Measurements from ENCODE around the genes ZNF518A and ANKRD2.

DNA sequence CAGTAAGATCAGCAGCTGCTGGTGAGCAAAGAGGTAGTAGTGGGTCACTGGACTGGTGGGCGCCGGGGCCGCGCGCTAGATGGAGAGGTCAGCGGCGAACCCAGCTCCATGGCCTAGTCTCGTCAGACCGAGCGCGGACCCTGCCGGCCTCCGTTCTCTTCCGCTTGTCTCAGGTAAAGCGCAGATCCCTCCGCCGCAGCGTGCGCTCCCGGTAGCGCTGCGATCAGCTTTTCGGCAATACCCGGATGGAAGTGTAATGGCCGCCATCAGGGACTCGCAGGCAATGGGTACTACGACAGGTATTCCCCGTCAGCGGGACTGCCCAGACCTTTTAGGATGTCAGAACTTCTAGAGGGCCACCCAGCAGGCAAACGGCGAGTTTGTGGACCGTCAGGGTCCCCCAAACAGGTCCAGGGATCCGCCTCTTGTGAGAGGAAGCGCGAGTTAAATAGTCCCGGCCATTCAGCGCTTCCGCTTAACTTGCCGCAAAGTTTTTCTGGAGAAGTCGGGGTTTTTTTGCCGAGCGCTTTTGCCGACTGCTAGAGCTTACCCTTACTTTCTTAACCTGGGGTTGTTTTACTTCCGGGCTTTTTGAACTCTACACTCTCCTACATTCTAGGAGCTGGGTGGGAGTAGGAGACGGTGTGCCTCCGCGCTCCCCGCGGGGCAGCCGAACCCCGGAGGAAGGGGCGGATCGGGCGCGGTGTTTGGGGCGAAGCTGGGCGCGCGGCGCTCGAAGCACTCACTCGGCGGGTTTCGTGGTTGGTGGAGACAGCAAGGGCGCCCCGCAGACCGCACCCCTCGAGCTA lies at the start of gene ZNF518A:
ZNF518A (plus strand) TSS at position 478 of the 809 bp plus-strand sequence.
- PRO-cap: bidirectional peak, plus-strand start at position 237 of the sequence, minus-strand start at position 142 of the sequence; bidirectional peak, plus-strand start at position 745 of the sequence, minus-strand start at position 679 of the sequence
- RAMPAGE, long total RNA, 2 experiments: start-site peak on the plus strand in 1 of 2 experiments, centred at positions 477 to 676 of the sequence, 8 to 14 reads per replicate

GRCh38 chr10:96151630-96152533 lies 21.8 kb downstream of the ZNF518A start:
- PRO-cap: no peak
- RAMPAGE, long total RNA, 2 experiments: no peak in any of the 2 experiments

DNA sequence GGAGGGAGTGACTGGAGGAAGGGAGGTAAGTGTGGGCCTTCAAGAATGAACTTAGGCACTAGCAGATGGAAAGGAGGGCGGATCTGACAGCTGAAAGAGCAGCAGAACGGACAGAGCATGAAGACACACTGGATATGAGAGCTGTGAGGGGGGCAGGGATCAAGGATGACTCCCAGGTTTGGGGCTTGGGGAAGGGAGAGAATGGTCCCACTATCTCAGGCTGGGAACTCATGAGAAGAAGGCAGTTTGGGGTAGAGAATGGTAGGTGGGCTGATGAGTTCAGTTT lies 12.2 kb upstream of the TM9SF3 start:
- PRO-cap: no peak
- RAMPAGE, long total RNA, 2 experiments: no peak in any of the 2 experiments

DNA sequence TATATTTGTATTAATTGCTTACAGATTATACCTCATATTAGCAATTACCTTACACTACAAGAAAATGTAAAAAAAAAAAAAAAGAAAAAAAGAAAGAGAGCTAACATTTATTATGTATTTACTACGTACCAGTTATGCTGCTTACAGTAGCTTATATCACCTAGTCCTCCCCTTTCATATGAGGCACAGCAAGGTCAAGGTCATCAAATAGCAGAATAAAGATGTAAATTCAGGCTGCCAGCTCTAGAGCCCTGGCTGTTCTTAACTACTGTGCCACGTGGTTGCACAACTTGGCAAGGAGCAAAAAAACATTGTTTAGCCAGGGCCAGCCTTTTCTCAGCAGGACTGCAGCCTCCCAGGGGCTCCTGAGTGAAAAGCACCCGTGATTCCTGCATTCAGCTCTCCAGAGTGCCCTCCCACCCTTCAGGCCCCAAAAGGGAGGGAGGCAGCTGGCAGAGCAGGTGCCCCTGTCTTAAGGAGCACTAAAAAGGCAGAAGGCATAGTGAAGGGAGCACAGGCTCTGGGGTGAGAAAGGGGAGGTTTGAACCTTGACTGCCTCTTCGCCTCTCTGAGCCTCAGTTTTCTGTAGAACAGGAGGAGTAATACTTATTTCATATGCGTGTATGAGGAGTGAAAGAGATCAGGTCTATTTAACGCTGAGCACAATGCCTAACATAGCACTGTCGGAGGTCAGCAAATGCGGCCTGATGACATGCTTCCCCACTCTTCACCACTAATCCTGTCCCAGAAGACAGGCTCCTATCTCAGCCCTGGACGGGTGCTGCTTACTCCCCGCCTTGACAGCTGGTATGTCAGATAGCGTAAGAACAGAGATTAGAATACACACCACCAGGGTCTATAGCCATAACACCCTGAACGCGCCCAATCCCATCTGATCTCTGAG lies 32.0 kb upstream of the TM9SF3 start:
- PRO-cap: no peak
- RAMPAGE, long total RNA, 2 experiments: no peak in any of the 2 experiments

- PRO-cap: no peak
- RAMPAGE, long total RNA, 2 experiments: no peak in any of the 2 experiments
Measured at GRCh38 chr10:96656827-96657351, 63.4 kb downstream of the PIK3AP1 start.

GRCh38 chr10:96676388-96676697 lies 44.0 kb downstream of the PIK3AP1 start:
- PRO-cap: no peak
- RAMPAGE, long total RNA, 2 experiments: no peak in any of the 2 experiments

GRCh38 chr10:96935861-96936318 lies 103.8 kb downstream of the LCOR start:
- PRO-cap: no peak
- RAMPAGE, long total RNA, 2 experiments: no peak in any of the 2 experiments

DNA sequence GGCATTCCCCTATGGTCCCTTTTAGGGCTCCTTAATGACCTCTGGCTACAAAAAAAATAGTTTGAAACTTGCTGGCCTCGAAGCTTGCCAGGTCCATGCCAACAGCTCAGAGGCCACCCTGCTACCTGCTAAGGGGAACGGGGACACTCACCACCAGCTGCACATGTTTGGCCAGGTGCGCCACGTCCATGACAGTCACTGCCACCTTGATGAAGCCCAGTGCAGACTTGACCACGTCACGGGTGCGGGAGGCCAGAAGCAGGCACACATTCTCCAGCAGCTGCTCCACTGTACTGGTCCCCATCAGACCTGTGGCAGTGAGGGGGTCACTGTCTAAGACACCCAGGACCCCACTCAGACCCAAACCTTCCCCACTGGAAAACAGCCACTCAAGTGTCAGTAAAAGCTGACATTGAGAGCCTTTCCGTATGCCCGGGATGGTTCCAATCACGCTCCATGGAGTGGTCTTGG lies 31.8 kb downstream of the RRP12 start:
- PRO-cap: no peak
- RAMPAGE, long total RNA, 2 experiments: no peak in any of the 2 experiments

GRCh38 chr10:97453172-97453683 lies 7.3 kb downstream of the ZDHHC16 start:
- PRO-cap: no peak
- RAMPAGE, long total RNA, 2 experiments: no peak in any of the 2 experiments

DNA sequence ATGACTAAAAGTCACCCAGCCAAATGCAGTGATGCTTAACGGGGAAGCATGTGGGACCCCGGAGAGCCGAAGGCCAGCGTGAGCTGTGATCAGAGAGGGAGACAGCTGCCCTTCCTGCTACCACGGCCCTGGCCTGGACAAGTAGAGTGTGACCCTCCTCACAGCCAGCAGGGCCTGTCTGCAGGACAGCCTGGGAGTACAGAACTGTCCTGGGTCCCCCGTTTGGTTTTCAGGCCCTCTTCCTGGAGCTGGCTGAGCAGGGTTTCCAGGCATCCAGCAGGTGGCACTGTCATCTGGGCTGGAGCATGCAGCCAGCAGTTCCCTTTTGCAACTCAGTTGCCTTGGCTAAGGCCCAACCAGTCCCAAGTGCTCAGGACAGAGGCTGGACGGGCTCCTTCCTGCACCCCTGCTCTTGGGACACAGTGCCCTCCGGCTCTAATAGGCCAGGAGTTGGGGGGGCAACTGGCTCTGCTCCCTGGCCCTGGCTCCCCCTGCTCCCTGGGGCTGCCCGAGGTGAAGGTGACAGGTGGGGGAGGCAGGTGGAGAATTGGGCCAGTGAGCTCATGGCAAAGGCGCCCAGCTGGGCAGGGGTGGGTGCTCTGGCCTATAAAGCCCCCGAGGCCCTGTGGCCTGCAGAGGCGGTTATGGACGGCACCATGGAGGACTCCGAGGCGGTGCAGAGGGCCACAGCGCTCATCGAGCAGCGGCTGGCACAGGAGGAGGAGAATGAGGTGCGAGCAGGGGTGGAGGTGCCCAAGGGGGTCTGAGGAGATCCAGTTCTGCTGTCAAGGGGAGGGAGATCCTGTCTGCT lies at the start of gene ANKRD2:
ANKRD2 (plus strand) TSS at position 635 of the 811 bp plus-strand sequence.
- PRO-cap: unidirectional peak, plus-strand start at position 335 of the sequence; unidirectional peak, plus-strand start at position 359 of the sequence; unidirectional peak, plus-strand start at position 635 of the sequence
- RAMPAGE, long total RNA, 2 experiments: start-site peak on the plus strand in 2 of 2 experiments, centred at positions 392 to 399 of the sequence, 117 to 289 reads per replicate

DNA sequence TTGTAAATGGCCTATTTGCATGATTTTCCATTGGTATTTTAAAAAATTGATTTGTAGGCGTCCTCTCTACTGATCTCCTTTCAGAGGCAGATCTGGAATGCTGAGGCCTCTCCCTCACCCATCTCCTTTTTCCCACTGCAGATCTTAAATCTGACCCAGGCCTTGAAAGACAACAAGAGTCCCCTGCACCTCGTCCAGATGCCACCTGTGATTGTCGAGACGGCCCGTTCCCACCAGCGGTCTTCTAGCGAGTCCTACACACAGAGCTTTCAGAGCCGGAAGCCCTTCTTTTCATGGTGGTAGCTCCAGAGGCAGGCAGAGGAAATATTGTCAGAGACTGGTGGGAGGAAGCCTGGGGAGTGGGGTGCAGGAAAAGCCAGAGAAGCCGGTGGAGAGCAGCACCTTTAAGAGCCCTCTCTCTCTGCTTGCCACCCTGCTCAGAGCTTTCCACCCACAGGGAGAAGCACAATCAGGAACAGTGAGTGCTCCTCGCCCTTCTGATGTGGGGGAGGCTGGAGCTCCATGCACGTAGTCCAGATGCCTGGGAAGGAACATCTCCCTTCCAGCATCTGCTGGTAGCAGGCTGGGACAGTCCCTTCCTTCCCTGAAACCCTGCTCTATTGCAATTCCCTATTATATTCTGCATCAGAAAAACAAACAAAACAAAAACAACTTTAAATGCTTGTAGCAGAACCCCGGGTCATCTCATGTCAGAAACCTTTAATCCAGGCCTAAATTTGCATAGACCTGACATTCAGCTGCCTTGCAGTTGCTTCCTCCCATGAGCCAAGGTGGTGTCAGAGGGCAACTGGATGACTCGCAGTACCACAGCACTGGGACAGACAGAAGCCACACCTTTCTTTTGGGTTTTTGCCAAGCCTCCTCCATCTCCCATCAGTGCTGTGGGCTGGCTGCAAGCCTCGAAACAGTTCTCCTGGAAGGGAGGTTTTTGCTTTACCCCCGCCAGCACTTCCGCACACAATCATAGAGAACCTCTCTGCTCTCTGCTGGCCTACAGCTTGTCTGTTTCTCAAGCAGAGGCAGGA lies 13.3 kb downstream of the AVPI1 start:
- PRO-cap: no peak
- RAMPAGE, long total RNA, 2 experiments: no peak in any of the 2 experiments

DNA sequence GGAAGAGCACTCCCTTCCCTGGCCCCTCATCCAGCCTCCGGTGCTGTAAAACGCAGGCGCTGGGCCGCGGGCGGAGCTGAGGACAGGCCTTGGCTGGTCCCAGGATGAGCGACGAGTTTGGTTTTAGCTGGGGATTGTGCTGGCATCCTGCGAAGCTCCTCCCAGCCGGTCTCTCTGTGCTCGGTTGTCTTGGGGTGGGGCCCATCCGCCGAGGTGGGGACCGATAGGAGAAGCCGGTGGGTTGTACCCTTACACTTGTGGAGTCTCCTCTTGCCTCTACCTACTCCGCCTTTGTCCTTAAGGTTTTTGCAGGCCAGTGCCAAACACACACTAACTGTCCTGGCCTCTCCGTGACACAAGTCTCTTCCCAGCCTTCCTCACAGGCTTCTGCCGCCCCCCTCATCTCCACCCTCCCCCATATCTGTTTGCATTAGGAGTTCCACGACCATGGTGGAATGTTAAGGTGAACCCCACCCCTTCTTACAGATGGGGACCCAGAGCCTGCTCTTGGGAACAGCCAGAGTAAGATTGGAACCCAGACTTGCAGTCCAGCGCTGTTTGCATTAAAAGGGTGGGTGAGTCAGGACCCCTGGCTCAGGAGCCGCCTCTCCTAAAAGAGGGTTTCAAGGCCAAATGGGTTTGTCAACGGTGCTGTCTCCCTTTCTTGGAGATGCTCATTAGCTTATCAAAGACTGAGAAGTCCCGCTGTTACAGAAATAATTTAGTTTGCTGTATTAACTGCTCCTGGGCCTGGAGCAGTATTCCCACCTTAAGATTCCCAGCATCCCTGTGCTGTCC lies 1.5 kb downstream of the MARVELD1 start:
- PRO-cap: bidirectional peak, plus-strand start at position 120 of the sequence, minus-strand start at position 52 of the sequence; bidirectional peak, plus-strand start at position 326 of the sequence, minus-strand start at position 293 of the sequence
- RAMPAGE, long total RNA, 2 experiments: no peak in any of the 2 experiments

DNA sequence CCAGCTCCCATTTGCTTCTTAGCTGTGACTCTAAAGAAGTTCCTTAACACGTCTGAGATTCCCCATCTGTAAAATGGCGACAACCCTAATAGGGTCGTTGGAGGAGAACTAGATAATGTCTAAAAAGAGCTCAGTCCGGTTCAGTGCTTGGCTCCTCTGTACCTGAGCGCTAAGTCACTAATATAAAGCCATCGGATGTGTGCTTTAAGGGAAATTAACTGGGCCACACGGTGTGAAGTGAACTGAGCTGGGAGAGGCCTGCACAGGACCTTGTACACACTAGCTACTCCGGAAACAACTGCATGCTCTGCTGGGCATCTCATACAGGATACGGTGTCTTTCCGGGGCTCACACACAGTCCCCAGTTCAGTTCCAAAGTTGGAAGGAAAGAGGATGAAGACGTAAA lies 456 bp upstream of the ZFYVE27 start:
- PRO-cap: no peak
- RAMPAGE, long total RNA, 2 experiments: no peak in any of the 2 experiments

DNA sequence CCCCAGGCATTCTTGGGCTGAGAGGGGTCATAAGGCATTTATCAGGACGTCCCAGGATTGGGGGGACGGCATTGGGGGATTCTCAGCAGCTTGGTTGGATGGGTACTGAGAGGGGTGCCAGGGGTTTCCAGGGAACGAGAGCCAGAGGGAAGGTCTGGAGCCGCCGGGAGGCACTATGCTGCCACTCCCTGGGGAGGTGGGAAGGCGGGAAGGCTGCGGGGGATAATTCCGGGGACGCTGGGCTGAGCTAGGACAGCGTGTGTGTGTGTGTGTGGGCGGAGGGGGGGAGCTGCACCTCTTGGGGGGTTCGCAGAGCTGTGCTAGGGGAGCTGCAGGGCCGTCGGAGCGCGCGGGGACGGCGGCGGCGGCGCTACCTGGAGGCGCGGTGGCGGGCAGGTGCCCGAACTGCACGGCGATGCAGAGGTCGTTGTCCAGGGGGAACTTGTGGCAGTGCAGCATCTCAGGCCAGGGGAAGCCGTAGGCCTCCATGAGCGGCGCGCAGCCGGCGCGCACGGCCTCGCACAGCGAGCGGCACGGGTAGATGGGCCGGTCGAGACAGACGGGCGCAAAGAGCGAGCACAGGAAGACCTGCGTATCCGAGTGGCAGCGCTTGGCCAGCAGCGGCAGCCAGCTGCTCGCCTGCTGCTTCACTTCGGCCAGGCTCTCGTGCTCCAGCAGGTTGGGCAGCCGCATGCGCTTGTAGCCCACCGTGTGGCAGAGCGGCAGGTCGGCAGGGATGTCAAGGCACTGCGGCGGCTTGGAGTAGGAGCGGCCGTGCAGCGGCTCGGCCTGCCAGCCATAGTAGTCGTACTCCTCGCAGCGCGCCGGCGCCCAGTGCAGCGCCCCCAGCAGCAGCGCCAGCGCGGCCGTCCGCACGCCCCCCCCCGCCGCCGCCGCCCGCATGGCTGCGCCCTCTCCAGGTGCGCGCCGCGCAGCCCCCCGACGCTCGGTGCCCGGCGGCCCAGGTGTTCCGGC lies 581 bp downstream of the SFRP5 start:
- PRO-cap: unidirectional peak, minus-strand start at position 807 of the sequence
- RAMPAGE, long total RNA, 2 experiments: start-site peak on the minus strand in 1 of 2 experiments, centred at positions 575 to 823 of the sequence, 17 to 116 reads per replicate

- PRO-cap: no peak
- RAMPAGE, long total RNA, 2 experiments: no peak in any of the 2 experiments
Measured at GRCh38 chr10:97921640-97922333, 72.1 kb downstream of the GOLGA7B start.

DNA sequence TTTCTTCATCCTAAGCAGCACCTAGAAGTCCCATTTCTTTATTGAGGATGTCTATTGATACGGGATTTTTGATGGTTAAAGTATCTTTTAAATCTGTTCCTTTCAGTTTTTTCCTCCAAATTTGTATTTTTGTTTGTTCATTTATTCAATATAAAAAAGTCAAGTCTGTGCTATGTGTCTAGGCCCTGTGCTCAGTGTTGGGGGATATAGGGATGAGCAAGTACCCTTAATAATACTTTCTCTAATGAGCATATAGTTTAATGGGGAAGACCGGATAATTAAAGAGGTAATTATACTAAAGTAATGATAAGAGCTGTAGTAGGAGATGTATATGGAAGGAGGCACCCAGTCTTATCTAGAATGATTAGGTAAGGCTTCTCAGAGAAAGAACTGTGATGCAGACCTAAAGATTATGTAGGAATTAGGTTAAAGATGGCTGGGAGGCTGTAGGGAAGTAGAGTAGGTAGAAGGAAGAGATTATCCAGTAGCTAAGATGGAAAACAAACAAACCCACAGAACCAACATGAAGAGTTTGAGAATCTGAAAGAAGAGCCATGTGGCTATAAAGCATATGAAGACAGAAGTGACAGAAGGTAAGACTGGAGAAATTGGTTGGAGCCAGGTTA lies 50.7 kb downstream of the R3HCC1L start:
- PRO-cap: no peak
- RAMPAGE, long total RNA, 2 experiments: no peak in any of the 2 experiments

DNA sequence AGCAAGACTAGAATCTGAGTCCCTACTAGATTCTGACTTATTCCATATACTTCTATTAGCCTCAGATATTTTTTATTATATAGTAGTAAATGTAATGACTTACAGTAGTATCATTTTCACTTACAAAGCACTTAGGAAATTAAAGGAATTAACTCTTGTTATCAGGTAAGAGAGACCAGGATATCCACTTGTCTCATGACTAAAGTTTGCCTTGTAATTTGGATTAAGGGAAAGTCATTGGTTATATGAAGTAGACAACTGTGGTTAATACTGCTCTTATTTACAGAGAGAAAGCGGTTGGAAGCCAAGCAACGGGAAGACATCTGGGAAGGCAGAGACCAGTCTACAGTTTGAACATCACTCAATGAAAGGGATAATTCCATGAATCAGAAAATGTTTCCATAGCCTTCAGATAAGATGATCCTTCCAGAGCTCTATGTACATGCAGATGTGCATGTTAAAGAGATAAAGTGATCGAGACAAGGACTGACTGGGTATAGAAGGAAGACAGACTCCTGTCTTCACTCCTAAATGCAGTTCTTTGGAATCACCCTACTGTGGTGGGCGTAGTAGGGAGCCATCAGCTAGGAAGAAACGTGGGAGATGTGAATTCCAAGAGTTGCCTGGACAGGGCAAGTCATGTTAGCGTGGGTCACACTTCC lies 24.1 kb downstream of the LOXL4 start:
- PRO-cap: no peak
- RAMPAGE, long total RNA, 2 experiments: no peak in any of the 2 experiments

- PRO-cap: no peak
- RAMPAGE, long total RNA, 2 experiments: no peak in any of the 2 experiments
Measured at GRCh38 chr10:98253549-98253955, 14.4 kb downstream of the LOXL4 start.

DNA sequence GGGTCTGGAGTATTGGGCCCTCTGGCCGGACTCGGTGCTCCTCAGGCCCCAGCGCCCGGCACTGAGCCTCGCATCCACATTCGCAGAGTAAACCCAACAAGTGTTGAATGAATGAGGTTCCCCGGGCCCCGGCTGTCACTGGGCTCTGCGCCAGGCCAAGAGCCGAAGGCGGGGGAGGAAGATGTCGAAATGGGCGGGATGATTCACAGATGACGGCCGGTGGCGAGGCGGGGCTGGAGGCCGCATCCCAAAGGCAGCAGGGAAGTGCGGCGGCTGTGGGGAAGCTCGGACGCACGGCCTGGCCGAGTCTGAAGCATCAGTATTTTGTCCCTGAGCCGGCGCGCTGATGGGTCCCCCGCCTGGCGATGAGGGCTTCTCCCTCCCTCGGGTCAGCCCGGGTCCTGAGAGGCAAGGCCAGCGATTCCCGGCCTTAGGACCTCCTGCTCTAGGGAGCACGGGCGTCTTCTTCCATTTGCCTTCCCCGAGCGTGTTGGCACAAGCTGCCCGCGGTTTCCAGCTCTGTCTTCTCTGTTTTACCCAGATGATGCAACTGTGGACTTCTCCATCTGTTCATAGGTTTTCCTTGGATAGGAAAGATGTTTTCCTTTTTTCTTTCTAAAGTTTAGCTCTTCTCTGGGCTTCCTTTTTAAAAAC lies 1.1 kb upstream of the SLC25A28 start:
- PRO-cap: bidirectional peak, plus-strand start at position 259 of the sequence, minus-strand start at position 149 of the sequence; bidirectional peak, plus-strand start at position 461 of the sequence, minus-strand start at position 492 of the sequence
- RAMPAGE, long total RNA, 2 experiments: no peak in any of the 2 experiments

DNA sequence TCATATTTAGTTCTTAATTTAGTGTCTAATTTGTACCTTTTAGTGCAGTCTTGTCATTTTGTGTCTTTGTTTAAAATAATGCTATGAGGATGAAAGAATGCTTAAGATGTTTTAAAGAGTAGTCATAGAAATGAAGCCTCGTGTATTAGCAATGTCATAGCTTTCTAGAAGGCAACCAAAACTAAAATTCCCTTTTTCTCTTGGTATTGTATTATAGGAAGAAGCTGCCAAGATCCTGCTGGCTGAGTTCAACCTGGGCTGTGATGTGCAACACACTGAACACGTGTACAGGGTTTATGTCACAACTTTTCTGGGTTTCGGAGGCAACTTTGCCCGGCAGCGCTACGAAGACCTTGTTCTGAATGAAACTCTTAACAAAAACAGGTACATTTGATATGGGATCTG lies 36.2 kb downstream of the COX15 start:
- PRO-cap: no peak
- RAMPAGE, long total RNA, 2 experiments: no peak in any of the 2 experiments